Hair follicle dermal papilla cell (primary cell): ENCODE measurements around the gene NOL7.

DNA sequence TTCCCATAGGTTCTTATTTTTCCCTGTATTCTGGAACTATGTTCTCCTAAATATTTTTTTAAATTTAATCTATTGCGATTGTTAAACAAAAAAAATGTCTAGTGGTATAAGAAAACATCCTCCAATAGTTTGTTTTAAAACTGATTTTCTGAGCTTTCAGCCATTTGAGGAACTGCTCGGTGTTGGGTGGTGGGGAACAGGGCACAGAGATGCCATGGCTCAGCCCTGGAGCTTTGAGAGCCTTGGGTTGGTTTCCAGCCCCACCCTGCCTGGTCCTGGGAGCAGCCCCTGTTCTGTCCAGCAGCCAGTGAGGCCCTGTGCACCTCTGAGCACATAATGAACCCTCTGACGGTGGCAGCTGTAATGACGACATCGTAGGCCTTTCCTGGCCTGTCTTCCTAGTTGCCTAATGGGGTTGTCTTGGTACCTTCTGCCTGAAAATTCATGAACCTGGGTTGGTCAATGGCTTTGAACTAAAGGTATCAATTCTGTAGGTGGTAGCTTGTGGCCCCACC is 53.3 kb downstream of the TBC1D7 start:
- CAGE, long polyA plus RNA: no peak

DNA sequence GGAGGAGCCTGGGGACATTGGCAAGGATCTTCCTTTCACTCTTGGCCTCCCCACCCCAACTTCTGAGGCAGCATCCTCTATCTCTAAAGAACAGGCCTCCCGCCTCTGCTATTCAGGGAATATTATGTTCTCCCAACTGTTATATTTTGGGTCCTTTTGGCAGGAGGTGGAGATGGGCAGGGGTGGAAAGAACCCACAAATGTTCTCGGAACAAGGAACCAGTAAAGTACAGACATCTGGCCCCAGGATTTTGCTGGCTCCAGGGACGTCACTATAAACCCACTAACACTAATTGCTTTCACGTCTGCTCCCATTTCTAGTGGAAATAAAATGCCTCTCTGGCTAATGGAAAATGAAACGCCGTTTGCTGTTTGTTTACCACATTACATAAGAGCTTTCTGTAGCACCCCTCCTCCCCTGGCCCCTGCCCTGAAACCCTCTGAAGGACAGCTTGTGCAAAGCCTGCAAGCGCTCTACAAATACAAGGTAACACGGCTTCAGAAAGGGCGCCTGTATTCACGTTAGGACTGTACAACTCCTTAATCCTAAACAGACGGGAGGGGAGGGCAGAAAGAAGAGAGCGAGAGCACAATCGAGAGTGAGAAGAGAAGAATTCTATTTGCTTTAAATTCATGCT is 77.7 kb upstream of the TBC1D7 start:
- CAGE, long polyA plus RNA: no peak

DNA sequence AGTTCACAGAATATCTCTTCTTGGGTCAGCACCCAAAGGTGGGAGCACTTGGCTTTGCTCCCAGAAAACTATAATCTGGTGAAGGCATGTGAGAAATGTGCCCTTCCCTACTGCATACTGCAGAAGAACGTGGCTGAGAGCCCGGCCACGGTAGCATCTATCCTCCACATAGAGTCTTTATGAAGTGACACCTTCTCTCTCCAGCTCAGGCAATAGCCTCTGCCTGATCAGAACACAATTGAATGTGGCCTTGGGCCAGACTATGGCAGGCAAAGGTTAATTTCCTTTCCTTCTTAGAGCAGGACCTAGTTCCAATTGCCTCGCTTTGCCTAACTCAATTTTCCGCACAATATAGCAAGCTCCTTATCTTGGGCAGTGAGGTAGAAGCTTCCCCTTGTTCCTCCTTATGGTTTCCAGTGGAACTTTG is 79.4 kb downstream of the GFOD1 start:
- CAGE, long polyA plus RNA: no peak

DNA sequence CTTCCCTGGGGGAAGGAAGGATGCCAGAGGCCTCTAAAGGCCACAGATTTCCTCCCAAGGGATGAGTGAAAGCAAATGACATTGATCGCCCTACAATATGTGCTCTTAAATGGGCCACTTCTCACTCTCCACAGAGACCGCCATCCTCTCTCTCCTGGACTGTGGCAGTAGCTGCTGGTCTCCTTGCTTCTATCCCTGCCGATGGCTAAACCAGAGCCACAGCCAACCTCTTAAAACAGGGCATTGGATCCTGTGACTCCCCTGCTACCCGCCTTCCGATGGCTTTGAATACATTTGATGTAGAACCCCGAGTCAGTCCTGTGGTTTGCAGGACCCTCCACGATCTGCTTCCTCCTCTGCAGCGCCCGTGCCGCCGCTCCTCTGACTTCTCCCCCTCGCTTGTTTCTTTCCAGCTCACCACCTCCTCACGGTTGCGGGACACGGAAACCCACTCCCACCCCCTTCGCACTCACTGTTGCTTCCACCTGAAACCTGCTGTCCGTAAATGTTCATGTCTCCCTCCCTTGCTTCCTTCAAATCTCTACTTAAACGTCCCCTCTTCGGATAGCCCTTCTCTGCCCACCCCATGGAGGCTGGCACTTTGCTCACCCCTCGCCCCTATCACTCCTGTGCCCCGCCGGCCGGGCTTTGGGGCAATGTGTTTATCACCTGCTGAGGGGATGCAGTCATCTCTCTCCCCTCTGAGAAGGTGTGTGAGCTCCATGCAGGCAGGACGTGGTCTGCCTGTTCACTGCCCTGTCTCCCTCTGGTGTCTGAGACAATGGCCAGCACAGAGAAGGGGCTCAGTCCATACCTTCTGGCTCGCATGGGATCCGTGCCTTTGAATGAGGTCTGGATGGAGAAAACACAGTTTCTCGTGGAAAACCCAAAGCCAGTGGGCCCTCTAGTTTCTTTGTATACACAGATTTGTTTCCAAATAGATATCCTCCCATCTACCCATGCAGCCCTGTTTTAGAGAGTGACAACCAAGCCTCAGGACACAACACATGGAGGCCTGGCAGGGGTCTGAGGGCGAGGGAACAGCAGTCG is 67.8 kb downstream of the GFOD1 start:
- CAGE, long polyA plus RNA: no peak

DNA sequence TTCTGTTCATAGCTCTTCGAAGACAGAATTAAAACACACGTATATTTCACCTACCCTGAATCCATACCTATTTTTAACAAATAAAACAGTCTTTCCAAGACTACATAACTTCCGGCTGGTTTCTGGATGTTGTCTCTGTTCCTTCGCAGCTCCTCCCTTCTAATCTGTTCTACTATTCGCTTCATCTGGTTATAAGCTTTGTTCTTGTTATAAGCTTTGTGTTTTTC is 2.2 kb downstream of the GFOD1 start:
- CAGE, long polyA plus RNA: no peak

DNA sequence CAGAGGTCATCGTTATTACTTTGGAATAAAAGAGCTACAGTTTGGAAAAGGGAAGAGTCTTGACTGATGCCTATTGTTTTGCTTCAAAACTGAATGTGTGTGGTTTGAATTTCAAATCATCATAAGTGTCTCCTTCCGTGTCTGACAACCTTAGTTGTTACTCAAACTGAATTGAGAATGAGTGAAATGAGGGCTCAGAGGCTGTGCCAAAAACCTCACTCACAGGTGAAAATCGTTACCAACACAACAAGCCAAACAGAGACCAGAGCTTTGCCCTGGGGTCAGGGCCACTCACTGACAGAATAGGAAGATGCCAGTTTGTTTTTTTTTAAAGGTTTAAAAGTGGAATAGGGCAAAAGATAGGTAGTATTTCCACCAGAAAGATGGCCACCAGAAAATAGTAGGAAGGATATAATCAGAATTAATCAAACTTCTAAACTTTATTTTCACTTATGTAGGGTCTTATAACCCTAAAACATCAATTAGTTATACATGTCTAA is 15.1 kb upstream of the SIRT5 start:
- CAGE, long polyA plus RNA: no peak

DNA sequence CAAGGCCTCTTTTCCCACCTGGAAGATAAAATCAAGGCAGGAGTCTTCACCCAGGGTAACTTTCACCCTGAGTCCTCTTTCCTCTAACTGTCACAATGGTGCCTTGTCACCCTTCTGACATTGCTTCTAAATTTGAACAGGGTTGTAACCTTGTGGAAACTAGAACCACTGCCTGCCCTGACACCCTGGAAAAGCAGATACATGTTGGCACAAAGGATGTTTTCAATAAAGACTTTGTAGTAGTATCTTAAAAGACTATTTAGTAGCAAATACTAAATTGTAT is 4.5 kb downstream of the SIRT5 start:
- CAGE, long polyA plus RNA: no peak

DNA sequence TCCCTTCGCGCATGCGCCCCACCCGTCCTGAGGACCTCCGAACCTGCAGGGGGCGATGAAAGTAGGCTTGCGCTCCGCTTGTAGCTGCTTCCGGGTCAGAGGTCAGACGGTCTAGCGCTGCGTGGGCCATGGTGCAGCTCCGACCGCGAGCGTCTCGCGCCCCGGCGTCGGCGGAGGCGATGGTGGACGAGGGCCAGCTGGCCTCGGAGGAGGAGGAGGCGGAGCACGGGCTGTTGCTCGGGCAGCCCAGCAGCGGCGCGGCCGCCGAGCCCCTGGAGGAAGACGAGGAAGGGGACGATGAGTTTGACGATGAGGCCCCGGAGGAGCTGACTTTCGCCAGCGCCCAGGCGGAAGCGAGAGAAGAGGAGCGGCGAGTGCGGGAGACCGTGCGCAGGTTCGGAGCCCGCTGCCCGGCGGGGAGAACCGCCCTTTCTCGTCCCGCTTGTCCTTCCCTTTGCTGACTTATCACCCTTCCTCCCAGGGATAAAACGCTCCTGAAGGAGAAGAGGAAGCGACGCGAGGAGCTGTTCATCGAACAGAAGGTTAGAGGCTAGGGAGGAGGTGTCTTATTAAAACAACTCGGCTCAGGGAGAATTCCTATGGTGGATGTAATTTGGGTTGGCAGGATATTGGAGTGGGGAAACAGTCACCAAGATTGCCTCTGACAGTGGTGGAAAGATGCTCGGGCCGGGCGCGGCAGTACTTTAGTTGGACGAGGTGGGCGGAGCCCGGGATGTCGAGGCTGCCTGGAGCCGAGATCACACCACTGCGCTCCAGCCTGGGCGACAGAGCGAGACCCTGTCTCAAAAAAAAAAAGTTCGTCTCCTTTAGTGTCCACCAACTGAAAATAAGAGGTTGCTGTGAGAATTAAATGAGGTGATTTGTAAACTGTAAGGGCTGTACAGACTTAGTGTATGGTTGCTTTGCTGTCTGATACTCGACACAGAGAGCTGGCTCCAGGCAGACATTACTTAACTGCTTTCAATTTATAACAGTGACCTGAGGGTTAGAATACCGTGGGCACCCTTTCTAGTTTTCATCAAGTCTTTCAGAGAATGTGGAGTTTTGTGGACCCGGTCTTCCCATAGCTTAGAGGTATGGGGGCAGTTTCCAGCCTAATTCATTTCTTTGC is at the start of gene NOL7:
TSS of gene NOL7 (plus strand) at position 105 of the 1,132 bp plus-strand sequence.
- CAGE, long polyA plus RNA: no peak

GRCh38 chr6:13688418-13689024 is 23.1 kb downstream of the RANBP9 start:
- CAGE, long polyA plus RNA: no peak

GRCh38 chr6:14108590-14109484 is 8.7 kb upstream of the CD83 start:
- CAGE, long polyA plus RNA: no peak

- CAGE, long polyA plus RNA: no peak
These were observed 14.1 kb downstream of the CD83 start for GRCh38 chr6:14131556-14132266.

DNA sequence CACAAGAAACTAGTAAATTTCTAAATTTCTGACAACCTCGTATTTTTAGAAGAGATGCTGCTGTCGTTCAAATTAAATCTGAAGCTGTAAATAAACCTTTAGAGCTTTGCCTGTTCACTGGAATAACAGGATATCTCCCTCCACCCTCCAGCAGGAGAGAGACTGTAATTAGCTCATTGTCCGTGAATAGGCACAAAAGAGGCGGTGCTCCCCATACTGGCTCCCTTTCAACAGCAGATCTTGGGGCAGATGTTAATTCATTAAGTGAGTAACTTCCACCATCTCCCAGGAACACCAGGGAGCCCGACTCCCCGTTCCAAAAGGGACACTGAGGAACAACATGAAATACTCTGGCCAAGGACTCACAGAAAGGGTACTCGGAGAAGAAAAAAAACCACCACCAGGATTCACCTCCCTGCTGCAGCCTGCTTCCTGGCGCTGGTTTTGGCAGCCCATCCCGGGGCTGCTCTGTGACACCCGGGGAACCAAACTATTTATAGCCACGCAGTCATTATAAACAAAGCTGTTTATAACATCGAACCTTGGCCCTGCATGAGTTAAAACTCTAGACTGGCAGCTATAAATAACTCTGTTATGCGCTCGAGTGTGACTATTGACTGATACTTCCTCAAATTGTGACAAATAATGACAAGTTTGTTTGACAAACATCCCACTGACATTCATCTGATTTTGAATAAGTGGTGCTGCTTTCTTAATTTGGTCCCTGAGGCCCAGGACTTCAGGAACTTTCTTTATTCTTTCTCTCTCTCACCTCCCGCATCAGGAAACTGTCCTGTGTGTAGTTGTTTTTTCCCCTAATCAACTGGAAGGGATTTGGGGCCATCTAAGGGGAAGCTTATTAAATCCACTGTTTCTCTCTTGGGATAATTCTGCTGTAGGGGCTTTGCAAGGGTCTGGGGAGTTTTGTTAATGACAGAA is 521.5 kb downstream of the CD83 start:
- CAGE, long polyA plus RNA: no peak

DNA sequence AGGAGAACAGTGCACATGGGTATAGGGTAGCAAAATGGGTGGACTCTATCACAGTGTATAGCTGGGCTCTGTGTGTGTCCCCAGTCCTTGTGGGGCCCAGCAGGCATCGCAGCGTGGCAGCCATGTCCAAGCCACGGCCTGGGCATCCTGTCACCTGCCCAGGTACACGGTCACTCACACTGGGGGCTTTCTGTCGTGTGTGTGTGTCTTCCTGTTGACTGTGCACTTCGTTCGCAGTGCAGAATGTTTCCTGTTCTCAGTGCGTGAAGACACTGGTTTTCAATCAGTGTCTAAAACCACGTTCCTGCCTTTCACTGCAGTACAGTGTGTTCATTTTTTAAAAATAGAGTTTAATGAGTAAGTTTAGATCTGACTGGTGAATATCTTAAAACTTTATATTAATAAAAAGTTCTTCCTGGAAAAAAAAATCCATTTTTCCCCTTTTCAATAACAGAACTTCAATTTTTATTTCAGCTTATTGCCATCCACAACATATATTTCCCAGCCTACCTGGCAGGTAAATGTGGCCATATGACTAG is 523.1 kb upstream of the JARID2 start:
- CAGE, long polyA plus RNA: no peak

DNA sequence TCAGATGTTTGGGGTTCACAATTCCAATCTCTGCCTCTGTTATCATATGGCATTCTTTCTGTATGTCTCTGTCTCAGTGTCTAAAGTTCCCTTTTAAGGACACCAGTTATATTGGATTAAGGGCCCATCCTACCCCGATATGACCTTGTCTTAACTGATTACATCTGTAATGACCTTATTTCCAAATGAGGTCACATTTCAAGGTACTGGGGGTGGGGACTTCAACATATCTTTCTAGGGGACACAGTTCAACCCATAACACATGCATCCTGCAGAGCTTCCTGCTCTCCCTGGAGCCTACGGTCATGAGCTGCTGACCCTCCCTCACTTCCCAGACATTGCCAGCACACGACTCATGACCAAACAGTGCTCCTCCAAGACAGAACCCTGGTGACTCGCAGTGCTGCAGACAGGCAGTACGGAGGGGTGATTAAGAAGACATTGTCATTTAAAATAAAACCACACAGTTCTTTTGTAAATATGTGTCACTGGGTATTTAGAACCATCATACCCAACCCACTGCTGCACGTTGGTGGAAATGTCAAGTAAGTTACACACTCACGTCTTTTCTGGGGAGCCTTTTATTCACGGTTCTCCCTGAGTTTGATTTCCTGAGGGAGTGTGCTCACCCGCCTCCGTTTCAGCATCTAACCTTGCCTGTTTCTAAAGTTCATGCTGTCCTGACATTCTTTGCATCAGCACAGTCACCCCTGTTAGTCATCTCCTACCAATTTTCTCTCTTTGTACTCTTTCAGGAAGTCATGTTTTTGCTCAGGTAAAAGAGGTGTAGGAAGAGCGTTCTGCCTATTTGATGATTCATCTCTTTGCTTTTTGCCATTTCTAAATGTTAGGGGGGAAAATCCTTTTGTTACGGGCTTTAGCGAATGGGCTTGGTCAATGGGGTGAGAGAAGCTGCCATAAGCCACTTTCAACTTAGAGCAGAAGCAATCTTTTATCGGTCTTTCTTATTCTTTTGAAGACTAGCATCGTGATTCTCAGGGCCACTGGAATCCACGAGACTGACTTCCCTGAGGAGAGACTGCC is 513.0 kb upstream of the JARID2 start:
- CAGE, long polyA plus RNA: no peak

- CAGE, long polyA plus RNA: no peak
These were observed 485.9 kb upstream of the JARID2 start for GRCh38 chr6:14759987-14760382.

DNA sequence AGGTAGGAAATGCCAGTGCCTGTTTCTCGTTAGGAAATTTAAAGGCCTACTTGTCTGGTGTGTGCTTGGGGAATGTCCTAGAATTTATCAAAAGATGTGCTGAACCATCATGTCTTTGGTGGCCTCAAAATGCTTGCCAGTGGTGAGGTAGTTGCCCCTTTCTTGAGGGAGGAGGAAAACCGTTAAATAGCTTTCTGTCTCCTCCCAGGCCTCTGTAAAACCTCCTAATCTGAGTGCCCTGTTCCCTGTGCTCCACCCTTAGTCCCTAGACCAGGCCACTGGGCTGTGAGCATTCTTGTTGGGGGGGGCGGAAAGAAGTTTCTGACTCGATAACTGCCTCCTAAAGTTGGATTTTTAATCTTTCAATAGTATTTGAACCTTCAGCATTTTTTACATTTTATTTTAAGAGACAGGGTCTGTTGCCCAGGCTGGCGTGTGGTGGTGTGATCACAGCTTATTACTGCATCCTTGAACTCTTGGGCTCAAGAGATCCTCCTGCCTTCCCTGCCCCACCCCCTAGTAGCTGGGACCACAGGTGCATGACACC is 23.2 kb downstream of the JARID2 start:
- CAGE, long polyA plus RNA: no peak

DNA sequence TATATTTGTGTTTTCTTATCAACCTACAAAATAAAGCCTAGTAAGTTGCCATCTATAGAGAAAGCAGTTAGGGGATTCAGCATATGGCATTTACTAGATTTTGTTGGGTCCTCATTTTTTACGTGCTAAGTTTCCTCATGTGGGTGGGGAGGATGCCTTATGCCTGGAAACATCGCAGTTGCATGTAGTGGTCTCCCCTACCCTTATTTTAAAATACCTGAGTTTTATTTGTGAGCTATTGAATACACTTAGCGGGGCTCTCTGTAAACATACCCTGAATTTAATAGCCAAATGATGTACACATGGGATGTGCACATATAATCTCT is 27.1 kb downstream of the JARID2 start:
- CAGE, long polyA plus RNA: no peak

- CAGE, long polyA plus RNA: no peak
These were observed 41.0 kb downstream of the JARID2 start for GRCh38 chr6:15286970-15287169.

DNA sequence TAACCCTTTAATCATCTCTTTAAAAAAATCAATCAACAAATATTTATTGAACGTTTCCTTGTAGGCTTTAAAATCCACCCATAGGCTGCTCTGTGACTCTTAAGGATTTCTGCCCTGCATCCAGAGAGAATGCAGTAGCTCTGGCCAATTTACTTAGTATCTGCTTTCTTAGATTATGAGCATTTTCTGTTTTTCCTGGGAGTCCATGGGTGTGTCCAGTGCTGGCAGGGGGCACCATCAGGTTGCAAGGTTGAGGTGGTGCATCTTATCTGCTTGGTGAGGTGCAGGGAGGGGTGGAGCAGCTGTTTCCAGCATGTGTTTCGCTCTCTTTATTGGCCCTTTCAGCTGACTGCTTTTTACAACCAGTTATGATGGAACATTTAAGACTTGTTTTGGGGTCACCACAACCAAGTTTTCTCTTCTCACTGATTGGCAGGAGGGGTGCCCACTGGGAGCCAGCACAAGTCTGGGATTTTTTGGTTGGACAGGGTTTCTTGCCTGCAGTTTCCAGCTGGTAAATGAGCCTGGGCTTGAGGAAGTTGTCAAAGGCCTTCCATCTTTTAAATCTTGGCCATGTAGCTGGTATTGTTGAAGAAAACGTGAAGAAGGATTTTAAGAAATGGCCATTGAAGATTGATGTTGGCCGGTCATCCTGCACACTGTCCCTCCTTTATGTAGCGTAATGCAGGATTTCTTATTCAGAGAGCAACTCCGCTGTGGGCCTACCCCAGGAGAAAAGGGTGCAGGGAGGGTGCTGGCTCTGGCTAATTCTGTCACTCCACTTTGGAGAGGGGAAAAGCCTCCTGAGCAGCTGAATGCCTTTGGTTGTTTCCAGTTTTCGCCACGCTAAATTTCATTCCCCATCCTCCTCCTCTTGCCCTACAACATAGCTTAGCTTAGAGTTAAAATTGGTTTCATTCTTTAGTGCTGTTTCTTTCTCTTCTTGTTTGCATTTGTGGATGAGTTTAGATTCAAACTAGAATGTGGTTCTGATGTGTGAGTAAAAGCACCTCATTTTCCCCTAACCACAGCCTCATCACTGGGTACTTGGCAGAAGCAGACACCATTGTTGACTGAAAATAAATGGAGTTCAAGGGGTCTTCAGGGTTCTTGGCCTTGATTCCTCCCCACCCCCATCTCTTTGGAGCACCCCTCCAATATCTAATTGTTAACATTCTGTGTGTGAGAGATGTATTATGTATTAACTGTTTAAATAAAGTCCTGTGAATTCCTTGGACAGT is 59.2 kb downstream of the JARID2 start:
- CAGE, long polyA plus RNA: no peak

DNA sequence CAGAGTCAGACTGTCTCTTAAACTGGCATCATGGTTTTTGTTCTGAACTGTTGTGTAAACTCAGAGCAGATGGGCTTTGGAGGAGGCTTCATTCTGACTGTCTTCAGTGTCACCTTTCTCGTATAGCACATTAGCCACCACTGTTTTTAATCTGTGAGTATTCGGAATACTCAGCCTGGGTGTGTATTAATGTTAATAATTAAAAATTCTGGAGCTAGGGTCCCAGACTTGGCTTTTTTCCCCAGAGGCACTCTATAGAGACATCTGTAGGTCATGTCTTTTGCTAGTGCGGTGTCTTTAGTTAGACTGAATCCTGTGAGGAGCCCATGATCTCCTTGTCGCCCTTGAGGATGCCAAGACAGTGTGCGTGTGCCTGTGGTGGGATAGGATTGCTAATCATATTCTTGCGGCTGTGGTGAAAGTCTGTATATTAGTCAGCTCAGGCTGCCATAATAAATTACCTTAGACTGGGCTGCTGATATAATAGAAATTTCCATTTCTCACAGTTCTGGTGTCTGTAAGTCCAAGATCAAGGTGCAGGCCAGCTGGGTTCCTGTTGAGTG is 141.1 kb downstream of the JARID2 start:
- CAGE, long polyA plus RNA: no peak